Osteocyte (in vitro differentiated cells): ENCODE data around the genes EIF2B5 and EPHB3.

- PRO-cap, result no peak
These were observed 2.1 kb downstream of the ABCC5 start for GRCh38 chr3:184015332-184016243.

GRCh38 chr3:184135115-184136156, at the start of gene EIF2B5:
Gene EIF2B5 (plus strand): TSS chr3:184135358.
- PRO-cap, result bidirectional peak, plus-strand start at chr3:184135382, minus-strand start at chr3:184135233

GRCh38 chr3:184155612-184156117, 488 bp downstream of the DVL3 start:
- PRO-cap, result no peak

DNA sequence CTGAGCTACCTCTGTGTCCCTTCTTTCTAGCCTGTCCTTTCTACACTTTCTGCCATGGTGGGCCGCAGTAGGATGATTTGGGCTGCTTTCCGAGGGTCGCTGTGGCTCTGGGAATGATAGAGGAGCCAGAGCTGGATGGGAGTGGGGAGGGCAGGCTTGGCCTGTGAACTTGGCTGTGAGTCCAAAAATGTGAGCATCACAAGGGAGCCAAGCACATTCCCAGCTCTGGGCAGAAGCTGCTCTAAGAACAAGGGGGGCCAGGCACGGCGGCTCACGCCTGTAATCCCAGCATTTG, 5.7 kb downstream of the DVL3 start:
- PRO-cap, result no peak

GRCh38 chr3:184170598-184171188, 4.0 kb upstream of the AP2M1 start:
- PRO-cap, result no peak

DNA sequence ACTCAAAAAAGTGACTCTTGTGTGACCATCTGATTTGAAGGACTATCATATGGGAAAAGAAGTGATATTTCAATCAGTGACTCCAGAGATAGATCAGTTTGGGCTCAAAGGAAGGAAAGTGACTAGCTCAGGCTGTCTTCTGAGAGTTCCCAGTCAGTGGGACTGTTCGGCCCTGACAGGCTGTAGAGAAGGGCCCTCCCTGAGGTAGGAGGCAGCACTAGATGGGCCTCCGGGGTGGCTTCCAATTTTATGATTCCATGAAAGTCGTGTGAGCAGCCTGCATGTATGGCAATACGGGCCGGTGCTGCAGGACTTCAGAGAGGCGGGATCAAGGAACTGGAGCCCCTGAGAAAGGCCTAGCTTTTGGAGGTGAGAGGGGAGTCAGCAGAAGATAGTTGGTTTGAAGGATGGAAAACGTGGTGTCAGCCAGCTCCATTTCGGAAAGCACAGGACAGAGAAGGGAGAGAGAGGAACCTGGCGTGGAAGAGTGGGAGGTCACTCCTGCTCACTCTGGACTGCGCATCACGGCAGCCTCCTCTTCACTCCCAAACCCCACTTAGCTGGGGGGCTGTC, 9.9 kb downstream of the ABCF3 start:
- PRO-cap, result no peak

DNA sequence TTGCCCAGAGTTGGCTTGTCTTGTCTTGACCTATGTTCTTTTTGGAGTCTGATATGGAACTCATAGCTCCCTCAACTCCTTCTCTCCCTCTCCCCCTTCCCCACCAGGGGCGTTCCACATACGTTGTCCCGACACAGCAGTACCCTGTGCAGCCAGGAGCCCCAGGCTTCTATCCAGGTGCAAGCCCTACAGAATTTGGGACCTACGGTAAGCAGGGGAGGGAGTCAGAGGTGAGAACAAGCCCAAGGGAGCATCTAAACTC, 3.1 kb downstream of the EIF4G1 start:
- PRO-cap, result no peak

DNA sequence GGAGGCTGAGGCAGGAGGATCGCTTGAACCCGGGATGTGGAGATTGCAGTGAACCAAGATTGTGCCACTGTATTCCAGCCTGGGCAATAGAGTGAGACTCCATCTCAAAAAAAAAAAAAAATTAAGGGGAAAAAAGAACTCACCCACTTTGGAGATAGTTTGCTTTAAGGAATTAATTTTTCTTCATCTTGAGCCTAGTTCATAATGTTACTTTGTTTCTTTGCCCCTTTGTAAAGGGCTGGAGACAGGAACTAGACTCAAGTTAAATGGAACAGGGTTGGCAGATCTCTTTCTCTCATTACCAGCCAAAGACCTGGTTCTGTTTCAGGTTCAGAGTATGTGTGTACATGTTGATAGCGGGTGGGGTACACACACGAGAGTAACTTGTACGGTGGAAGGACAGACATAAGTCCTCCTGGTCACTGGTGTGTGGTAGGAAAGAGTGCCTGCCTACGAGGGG, 4.6 kb downstream of the EIF4G1 start:
- PRO-cap, result no peak

GRCh38 chr3:184561046-184562205, at the start of gene EPHB3:
Gene EPHB3 (plus strand): TSS chr3:184561785.
- PRO-cap, result unidirectional peak, plus-strand start at chr3:184561788

DNA sequence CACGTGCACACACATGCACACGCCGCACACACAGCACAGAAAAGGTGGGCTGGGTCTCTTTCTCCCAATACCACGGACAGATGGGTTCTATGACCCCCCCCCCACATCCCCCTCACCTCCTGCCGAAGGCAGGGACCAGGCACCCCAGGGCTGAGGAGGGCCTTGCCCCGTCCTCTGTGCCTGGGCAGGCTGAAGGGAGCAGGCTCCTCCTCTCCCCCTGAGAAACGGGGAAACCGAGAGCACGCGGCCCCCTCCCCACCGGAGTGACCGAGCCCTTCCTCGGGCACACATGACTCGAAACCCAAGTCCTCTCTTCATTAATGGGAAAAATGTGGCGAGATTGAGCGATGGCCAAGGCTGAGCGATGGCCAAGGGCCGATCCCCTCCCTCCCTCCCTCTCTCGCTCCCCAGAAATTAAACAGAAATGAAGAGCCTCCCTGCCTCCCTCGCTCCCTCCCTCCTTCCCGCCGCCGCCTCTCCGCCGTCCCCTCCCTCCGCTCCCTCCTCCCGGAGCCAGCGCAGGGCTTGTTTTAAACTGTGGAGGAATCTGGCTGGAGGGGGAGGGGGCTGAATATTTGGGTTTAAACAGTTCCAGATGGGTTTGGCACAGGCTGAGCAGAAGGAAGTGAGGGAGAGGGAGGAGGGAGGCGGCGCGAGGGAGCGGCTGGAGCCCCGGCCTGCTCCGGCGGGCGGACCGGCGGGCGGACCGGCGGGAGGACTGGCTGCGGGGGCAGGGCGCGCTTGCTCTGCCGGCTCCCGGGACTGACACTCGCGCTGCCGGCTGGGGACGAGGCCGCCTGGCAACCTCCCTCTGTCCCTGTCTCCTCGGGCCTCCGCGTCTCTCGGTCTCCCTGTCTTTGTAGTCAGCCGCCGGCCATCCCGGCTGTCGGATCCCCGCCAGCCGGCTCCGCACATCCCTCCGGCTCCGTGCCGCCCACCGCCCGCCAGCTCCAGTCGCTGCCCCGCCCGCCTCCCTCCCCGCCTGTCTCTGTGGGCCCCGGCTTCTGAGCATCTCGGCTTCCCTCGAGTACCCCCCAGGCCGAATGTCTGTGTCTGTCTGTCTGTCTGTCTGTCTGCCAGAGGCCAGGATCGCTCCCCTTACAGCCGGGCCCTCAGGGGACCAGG, 7.3 kb downstream of the EPHB3 start:
- PRO-cap, result unidirectional peak, plus-strand start at position 317 of the sequence; bidirectional peak, plus-strand start at position 638 of the sequence, minus-strand start at position 549 of the sequence; bidirectional peak, plus-strand start at position 862 of the sequence, minus-strand start at position 885 of the sequence

- PRO-cap, result no peak
These were observed 11.2 kb downstream of the EPHB3 start for GRCh38 chr3:184572507-184573365.

DNA sequence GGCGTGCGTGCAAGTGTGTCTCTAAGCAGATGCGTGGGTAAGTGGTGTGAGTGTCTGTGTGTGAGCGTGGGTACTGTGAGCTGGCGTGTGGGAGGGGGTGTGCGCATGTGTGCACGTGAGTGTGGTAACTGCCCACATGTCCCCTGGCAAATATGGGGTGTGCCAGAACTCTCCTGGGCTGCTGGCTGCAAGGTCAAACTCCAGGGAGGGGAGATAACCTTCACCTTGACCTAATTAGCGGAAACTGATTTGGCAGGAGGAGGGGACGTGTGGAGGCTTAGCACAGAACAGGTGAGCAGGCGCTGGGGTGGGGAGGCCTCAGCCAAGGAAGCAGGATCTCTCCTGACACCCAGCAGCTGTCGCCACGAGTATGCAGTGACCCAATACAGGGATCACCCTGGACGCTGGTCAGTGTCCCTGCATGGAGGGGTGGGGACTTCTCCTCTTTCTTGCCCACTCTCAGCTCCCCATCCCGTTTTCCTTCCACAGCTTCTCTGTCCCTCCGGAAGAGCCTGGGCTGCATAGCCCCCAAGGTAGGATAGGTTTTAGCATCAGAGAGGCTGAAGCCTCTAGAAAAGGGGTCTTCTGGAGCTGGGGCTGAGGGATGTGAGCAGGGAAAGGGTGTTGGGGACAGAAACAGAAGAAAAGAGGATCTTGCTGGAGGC, 49.7 kb upstream of the MAGEF1 start:
- PRO-cap, result no peak

DNA sequence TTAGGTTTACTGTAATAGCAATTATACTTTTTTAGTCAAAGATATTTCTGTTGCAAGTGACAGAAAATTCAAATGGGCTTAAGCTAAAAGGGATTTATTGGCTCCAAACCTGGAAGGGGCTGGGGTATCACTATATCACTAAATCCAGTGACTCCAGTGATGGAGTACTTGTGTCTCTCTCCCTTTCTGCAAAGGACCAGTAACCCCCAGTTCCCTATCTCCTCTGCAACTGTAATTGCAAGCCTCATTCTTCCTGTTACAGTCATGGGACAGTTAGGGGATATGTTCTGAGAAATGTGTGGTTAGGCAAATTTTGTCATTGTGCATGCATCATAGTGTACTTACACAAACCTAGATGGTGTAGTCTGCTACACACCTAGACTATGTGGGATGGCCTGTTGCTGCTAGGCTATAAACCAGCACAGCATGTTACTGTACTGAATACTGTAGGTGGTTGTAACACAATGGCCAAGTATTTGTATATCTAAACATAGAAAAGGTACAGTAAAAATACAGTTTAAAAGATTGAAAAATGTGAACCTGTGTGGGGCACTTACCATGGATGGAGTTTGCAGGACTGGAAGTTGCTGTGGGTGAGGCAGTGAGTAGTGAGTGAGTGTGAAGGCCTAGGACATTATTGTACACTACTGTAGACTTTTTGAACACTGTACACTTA, 2.3 kb downstream of the VPS8 start:
- PRO-cap, result no peak

DNA sequence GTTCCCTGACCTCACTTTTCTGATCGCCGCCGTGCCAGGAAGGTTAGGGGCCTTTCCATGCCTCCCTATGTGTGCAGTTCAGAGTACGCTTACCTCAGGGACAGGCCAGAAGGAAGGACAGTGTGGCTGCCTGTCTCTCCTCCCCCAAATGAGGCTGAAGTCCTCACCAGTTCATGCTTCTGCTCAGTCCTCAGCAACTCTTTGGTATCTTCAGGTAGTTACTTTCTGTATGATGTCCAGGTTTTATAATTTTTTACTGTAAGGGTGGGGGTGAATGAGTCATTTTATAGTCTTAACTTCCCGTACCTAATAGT, 98.7 kb downstream of the VPS8 start:
- PRO-cap, result no peak

DNA sequence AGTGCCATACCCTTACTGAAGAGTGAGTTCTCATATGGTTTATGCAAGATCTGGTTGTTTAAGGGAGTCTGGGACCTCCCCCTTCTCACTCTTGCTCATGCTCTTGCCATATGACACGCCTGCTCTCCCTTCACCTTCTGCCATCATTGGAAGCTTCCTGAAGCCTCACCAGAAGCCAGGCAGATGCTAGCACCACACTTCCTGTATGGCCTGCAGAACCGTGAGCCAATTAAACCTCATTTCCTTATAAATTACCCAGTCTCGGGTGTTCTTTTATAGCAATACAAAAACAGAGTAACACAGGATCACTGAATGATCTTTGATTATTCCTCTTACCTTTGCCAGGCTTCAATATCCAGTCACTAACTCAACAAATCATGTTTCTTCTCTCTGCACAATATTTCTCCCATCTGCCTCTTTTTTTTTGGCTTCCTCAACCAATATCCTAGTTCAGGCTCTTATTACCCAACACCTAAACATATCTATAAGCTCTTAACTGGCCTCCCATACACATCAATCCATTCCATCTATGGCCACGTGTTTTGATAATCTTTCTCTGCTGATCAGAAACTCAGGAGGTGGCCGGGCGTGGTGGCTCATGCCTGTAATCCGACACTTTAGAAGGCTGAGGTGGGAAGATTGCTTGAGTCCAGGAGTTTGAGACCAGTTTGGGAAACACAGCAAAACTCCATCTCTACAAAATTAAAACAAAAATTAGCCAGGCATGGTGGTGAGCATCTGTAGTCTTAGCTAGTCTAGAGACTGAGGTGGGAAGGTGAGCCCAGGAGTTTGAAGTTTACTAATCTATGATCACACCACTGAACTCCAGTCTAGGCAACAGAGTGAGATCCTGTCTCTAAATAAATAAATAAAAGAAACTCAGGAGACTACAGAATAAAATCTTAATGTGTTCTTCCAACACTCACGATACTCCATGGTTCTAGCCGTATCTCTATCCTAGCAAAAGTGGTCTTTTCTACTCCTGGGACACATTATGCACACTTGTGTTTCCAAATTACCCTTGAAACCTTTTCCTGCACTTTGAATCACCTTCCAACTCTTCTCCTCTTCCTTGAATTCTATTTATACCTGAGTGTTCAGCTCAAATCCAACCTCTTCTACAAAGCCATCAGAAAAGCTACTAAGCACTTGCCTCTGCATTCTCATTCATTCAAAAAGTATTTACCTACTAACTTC, 68.3 kb downstream of the IGF2BP2 start:
- PRO-cap, result no peak

- PRO-cap, result no peak
These were observed 32.1 kb downstream of the IGF2BP2 start for GRCh38 chr3:185792530-185793308.

GRCh38 chr3:185820788-185821628, 3.8 kb downstream of the IGF2BP2 start:
- PRO-cap, result no peak

DNA sequence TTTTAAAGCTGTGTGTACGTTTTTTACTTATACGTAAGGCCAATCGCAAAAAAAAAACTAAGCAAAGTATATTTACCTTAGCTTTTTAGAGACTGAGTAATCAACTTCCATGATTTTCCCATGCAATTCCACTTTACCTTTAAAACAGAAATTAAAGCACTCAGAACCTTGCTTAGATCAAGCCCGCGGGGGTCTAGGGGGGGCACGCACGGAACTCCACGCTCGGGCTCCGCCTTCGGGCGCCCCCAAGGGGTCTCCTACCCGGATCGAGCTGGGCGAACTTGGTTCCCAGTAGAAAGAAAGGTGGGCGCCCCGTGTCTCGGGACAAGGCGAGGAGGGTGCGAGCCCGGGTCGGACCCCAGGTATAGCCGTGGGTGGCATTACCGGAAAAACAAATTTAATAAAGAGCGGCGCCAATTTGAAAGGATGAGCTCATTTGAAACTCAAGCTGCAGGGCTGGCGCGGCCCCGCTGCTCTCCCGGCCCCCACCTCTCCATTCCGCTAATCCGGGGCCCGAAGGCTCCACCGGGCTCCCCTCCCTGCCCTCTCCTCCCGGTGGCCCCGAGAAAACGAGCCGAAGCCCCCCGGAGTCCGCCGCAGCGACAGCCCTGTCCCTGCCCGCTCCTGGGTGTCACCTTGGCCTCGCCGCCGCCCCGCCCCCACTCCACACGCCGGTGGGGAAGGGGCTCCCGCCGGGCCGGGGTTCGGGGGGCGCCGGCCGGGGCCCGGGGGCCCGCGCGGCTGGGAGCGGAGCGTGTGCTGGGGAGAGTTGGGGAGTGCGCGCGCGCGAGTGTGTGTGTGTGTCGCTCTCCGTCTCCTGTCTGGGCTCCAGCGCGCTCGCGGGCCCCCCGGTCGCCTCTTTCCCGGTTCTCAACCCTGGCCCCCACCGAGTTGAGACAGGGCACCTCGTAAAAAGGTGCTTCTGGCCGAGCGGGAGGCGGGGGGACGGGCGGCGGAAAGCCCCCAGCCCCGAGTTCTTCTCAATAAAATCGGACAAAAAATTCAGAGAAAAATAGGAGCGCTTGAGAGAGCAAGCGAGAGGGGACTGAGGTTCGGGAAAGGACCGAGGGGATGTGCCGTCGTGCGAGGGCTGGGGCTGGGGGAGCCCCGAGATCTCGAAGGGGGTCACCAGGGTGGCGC, 1.4 kb downstream of the IGF2BP2 start:
- PRO-cap, result bidirectional peak, plus-strand start at position 429 of the sequence, minus-strand start at position 259 of the sequence; unidirectional peak, plus-strand start at position 667 of the sequence; bidirectional peak, plus-strand start at position 801 of the sequence, minus-strand start at position 823 of the sequence

GRCh38 chr3:185927556-185928576, 9.9 kb downstream of the TRA2B start:
- PRO-cap, result no peak

DNA sequence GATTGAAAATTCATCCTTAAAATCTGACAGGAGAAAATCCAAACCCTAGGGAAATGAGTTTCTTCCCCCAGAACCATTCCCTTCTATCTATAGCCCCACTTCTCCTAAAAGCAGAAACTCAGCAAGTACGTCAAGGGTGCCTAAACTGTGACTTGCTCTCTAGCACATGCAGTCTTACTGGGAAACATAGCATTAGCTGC, 13.5 kb downstream of the ETV5 start:
- PRO-cap, result no peak